BJ (cell line): ENCODE measurements around the gene CRYM.

GRCh38 chr16:20693926-20694451 is 3.5 kb downstream of the ACSM1 start:
- CAGE, long polyA plus RNA, result no peak
- RRBS, result no CpG with 5 or more reads among the region's 7 CpGs

GRCh38 chr16:20731907-20732973 is 9.4 kb downstream of the THUMPD1 start:
- CAGE, long polyA plus RNA, result no peak
- RRBS, result no CpG with 5 or more reads among the region's 5 CpGs

DNA sequence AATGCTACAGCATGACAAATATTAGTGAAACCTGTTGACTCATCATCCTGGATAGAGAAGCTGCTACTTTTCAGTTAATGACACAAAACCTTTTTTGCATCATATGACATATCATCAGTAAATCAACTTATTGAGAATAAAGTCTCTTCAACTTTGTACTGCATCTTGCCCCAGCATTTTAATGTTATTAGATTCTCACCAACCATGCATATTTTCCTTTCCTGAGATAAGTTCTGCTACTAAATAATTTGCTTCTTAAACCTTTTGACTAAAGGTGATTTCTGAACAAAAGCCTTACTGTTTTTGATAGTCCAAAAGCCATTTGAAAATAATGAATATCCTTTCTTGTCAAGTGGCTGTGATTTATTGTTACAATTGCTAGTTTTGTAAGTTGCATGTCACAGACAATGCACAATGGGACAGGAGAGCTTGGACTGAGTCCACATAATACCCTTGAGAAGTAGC is 5.9 kb downstream of the THUMPD1 start:
- CAGE, long polyA plus RNA, result no peak

- CAGE, long polyA plus RNA, result no peak
- RRBS, result no CpG with 5 or more reads among the region's 12 CpGs
These were observed 1.9 kb downstream of the THUMPD1 start for GRCh38 chr16:20739597-20740304.

DNA sequence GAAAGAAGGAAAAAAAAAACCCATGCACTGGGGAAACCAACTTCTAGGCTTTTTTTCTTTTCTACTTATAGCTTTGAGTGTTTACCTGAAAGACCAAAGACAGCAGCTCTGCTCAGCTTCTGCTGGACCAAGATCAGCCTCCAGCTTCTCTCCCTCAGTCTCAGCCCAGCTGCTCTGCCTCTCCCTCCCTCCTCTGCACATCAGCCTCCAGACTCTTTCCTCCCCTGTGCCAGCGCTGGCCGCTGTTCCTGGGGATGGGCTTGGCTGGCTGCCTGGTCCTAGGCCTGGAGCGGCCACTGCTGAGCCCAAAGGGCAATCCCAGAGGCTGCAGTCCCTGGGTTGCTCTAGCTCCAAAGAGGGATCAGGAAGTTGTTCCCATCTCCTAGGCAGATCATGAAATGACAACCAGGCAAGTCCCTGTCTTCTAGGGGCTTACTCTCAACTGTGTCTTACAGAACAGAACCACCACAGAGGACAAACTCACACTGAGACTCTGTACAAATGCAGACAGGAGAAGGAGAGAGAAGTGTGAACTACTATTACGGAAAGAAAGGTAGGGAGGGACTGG is 31.3 kb downstream of the DCUN1D3 start:
- CAGE, long polyA plus RNA, result no peak
- RRBS, result no CpG with 5 or more reads among the region's 4 CpGs

DNA sequence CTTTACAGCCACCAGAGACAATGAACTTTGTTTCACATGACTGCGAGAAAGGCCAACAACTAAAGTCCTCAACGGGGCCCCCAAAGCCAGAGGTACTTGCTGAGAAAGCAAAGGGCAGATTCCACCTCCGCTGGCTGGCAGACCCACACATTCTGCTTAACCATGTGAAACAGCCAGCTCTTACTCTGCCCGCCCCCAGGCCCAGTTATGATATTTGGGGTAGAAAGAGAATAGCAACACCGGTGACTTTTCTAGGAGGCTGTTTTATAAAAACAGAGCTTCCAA is 21.4 kb downstream of the DCUN1D3 start:
- CAGE, long polyA plus RNA, result no peak
- RRBS, result no CpG with 5 or more reads among the region's 5 CpGs

DNA sequence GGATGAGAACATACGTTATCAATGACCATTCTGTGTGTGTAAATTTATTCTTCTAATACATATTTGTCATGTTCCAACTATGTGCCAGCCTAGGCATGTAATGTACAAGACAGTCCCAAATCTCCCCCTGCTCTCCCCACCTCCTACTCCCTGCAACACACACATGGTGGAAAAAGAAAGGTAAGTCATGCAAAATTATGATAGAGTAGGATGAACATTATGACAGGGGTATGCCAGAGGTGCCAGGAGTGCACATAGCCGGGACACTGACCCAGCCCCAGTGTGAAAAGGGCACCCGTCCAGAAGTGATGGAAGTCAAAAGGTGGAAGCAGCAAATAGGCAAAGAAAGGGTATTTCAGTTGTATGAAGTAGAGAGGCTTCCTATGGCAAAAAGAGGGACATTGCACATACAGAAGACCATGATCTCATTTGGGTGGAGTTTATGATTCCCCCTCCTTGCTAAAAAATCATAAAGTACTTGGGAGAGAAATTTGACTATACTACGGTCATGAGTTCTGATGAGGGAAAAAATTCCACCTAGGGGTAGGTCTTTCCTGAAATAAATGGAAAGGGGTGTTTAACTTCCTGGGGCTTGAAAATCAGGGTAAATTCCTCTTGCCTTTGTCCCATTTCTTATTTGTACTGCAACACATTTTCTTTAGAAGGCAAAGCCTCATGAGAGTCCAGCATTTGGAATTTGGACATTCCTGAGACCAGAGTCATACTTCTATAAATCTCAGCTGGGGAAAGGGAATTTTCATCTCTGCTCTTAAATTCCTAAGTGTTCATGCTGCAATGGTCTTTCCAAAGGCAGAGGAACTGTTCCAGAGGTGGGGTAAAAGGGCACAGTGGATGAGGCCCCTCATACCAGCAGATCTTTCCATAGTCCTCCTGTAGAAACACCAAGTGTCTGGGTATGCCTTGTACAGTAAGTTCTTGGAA is 5.6 kb downstream of the LYRM1 start:
- CAGE, long polyA plus RNA, result no peak
- RRBS, result no CpG with 5 or more reads among the region's 4 CpGs

- CAGE, long polyA plus RNA, result no peak
- RRBS, result no CpG with 5 or more reads among the region's 10 CpGs
These were observed 29.4 kb downstream of the LYRM1 start for GRCh38 chr16:20929882-20930362.

- CAGE, long polyA plus RNA, result no peak
- RRBS, result no CpG with 5 or more reads among the region's 7 CpGs
These were observed 102.1 kb downstream of the DNAH3 start for GRCh38 chr16:21048612-21048811.

DNA sequence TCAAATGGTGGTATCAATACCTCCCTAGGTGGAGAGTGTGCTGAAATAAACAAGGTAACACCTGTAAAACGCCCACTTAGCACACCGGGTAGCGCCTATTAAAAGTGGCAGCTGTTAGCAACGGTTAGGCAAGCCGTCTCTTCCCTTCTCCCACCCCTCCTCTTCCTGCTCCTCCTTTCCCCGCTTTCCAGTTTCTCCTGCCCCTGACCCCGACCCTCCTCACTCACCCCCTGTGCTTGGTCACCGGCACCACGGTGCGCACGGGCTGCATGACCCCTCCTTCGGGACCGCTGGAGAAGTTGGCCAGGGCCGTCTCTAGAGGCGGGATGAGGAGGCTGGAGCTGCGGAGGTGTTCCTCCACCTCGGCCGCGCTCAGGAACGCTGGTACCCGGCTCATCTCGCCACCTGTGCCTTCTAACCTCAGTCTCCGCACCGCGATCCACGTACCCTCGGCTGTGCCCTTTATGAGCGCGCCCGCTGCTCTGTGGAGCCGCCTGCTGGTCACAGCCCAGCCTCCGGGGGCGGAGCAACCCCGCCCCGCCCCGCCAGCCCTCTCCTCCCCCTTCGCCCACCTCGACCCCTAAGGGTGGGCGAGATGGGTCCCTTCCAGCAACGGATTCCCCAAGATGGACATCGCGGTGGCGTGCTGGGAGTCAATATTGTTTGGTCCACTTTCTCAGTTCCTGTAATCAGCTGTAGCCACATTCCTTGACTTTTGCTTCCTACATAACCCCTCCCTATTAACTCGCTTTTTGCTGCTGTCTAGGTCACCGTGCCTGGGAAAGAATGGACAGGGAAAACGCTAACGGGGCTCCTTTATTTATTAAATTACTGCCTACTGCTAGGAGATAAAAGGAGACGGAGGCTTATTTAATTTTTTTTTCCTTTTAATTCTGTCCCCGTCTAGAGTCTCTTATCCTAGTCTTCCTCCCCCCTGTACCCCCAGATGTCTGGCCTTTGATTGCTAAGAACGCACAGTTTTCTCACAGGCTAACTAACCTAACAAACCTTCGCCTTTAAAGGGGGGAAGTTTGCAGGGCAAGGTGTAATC is at the start of gene CRYM:
CRYM (minus strand) TSS at position 436 of the 1,051 bp plus-strand sequence.
- CAGE, long polyA plus RNA, result no peak
- RRBS, result no CpG with 5 or more reads among the region's 51 CpGs

DNA sequence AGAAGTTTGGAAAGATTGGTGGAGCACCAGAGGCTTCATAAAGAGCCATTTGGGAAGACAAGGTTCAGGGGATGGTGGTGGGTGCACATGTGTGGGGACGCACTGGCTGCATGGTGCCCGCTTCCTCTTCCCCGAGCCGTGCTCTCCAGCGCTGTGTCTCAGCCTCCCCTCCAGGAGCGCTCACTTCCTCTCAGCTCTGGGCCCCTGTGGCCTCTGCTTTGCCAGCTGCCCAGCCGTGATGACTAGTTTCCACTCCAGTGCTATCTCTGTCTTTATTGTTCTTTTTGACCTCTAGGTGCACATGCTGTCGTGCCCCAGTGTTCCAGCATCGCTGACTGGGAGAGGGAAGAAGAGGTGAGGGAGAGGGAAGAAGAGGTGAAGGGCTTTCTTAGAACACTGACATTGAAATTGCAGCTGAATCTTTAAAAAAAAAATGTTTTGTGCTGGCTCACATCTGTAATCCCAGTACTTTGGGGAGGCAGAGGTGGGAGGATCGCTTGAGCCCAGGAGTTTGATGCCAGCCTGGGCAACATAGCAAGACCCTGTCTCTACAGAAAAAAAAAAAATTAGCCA is 78.4 kb upstream of the CRYM start:
- CAGE, long polyA plus RNA, result no peak
- RRBS, result no CpG with 5 or more reads among the region's 10 CpGs

DNA sequence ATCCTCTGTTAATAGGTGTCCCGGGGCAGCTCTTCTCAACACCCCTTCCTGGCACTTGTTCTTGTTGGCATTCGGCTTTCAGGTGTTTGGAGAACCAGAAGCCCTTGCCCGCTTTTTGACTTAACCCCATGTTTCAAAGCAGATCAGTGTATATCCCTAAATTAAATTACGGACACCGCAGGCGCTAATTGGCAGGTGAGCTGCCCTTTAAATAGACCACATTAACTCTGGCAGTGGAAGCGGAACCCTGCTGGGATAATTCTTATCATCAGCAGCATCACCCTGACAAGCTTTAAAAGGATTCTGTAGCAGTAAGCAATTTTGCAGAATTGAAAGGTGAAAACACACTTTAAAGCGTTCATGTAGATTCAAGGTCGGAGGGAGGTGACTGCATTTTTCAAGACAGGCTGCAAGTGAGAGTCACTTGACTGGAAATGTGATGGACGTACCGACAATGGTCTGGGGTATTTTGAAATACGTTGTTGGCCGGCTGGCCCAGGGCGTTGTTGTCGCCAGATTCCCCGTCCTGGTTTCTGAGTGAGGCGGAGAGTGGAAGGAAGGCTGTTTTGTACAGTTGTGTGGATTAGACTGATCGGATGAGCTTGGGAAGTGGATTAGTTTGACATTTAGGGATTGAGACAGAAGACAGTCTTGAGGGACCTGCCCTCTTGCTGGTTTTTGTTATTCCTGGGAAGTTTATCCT is 94.2 kb upstream of the CRYM start:
- CAGE, long polyA plus RNA, result no peak
- RRBS, result no CpG with 5 or more reads among the region's 18 CpGs

DNA sequence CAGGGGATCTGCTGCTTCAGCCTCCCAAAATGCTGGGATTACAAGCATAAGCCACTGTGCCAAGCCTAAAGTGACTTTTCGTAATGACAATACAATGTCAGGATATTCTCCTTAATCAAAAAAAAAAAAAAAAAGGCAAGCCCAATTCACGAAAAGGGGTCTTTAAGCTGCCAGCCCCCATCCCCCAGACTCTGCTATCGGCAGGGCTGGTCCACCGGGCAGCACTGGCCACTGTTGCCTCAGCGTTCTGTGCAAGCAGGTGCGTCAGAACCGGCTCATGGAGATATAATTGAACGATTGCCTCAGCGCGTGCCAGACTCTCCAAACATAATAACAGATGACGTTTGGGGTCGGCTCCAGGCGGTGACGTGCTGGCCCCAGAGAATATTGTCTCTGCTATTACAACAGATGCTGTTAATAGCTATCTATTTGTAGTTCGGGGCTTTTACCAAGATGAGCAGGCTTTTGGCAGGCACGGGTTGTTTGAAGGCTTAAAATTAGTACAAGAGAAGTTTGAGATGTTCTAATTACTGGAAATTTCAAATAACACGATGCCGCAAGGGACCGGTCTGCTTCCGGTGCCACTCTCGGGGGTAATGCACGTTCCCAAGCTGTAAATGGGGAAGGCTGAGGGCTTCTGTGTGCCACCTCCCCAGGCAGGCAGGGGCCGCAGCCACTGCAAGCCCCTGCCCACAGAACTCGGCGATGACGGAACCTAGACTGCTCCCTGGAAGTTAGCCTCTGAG is 42.7 kb upstream of the METTL9 start:
- CAGE, long polyA plus RNA, result no peak
- RRBS, result no CpG with 5 or more reads among the region's 26 CpGs

GRCh38 chr16:21600422-21600863 is 1.1 kb downstream of the METTL9 start:
- CAGE, long polyA plus RNA, result no peak
- RRBS, result no CpG with 5 or more reads among the region's 11 CpGs

- CAGE, long polyA plus RNA, result no peak
- RRBS, result no CpG with 5 or more reads among the region's 4 CpGs
These were observed 4.6 kb downstream of the METTL9 start for GRCh38 chr16:21603898-21604399.

GRCh38 chr16:22070893-22071362 is 21.4 kb upstream of the VWA3A start:
- CAGE, long polyA plus RNA, result no peak
- RRBS, result no CpG with 5 or more reads among the region's 8 CpGs

GRCh38 chr16:22234834-22235037 is 28.7 kb downstream of the EEF2K start:
- CAGE, long polyA plus RNA, result no peak
- RRBS, result no CpG with 5 or more reads among the region's 1 CpG

DNA sequence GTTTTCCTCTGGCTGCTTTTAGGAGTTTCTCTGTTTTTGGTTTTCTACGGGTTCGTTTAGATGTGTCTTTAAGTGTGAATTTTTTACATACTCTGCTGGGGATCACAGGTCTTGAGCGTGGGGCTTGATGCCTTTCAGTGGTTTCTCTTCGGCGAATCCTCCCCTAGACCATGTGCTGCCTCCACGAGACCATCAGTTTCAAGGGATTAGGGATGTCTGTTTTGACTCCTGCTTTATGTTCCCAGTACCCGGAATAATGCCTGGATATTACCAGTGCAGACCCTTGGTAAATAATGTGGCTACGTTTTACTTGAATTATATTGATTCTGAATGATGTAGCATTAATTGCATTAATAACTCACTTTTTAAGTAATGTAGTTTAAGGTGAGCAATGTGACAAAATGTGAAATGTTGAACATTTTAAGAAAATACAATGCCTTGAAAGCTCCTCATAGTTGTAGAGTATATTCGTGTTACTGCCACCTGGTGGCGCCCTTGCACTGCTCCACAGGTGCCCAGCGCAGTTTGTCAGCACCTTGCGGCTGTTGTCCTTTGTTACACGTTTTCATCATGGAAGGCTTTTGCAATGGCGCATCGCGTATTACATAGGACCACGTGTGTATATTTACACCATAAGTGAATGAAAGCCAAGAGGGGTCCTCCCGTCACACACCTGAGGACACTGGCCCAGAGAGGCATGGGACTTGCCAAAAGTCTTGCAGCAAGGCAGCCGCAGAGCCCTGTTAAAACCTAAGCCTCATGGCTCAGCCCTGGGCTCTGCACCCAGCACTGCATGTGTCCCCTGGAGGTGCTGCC is 23.9 kb downstream of the POLR3E start:
- CAGE, long polyA plus RNA, result no peak
- RRBS, result no CpG with 5 or more reads among the region's 19 CpGs

- CAGE, long polyA plus RNA, result no peak
- RRBS, result 92% methylated on average over 4 of the region's 19 CpGs
These were observed 27.3 kb downstream of the POLR3E start for GRCh38 chr16:22324300-22325086.

DNA sequence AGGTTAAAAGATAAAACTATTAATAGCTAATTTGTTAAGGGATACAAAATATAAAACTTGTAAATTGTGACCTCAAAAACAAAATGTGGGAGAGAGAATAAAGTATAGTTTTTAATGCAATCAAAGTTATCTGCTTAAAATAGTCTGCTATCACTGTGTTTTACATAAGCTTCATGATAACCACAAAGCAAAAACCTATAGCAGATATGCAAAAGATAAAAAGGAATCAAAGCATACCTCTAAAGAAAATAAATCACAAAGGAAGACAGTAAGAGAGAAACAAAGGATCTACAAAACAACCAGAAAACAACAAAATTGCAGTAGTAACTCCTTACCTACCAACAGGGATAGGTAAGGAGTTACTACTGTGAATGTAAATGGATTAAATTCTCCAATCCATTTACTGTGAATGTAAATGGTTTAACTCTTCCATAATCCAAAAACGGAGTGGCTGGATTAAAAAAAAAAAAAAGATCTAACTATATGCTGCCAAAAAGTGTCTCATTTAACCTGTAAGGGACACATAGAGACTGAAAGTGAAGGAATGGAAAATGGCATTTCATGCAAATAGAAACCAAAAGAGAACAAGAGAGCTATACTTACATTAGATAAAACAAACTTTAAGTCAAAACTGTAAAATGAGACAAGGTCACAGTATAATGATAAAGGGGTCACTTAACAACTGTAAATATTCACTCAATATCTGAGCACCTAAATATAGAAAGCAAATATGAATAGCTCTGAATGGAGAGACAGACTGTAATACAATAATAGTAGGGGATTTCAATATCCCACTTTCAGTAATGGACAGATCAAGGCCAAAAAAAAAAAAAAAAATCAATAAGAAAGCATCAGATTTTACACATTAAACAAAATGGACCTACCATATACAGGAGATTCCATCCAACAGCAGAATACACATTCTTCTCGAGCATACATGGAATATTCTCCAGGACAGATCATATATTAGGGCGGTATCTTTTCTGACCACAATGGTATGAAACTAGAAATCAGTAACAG is 36.6 kb downstream of the CDR2 start:
- CAGE, long polyA plus RNA, result no peak
- RRBS, result no CpG with 5 or more reads among the region's 3 CpGs